GM23338 (cell line): ENCODE measurements around a stretch of chr2.

- PRO-cap = no peak
- RAMPAGE, long total RNA = no peak
Measured at GRCh38 chr2:100213683-100213991, 71.2 kb upstream of the AFF3 start.

- PRO-cap = no peak
- RAMPAGE, long total RNA = no peak
Measured at GRCh38 chr2:100277861-100278293, 44.4 kb downstream of the LONRF2 start.

GRCh38 chr2:100395196-100395745, 22.2 kb downstream of the CHST10 start:
- PRO-cap = no peak
- RAMPAGE, long total RNA = no peak

DNA sequence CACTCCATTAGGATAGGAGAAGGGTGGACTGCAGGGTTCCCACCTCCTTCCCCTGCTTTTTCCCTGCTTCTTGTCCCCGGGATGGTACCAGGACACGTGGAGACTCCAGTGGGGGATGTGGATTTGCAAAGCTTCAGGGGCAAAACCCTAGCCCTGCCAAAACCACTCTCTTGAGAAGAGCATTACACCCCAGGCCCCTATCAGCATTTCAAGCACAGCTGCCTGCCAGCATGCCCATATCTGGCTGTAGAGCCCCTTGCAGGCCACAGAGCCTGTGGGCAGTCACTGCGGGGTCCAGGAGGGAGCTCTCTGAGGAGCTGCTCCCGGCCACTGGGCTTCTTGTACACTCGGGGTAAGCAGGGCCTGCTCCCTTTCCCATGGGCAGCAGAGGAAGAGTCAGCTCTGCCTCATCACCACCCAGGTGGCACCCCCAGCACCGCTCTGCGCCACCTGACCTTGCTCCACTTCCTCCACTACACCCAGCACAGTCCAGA, 7.5 kb downstream of the CHST10 start:
- PRO-cap = unidirectional peak, plus-strand start at position 266 of the sequence
- RAMPAGE, long total RNA = no peak

DNA sequence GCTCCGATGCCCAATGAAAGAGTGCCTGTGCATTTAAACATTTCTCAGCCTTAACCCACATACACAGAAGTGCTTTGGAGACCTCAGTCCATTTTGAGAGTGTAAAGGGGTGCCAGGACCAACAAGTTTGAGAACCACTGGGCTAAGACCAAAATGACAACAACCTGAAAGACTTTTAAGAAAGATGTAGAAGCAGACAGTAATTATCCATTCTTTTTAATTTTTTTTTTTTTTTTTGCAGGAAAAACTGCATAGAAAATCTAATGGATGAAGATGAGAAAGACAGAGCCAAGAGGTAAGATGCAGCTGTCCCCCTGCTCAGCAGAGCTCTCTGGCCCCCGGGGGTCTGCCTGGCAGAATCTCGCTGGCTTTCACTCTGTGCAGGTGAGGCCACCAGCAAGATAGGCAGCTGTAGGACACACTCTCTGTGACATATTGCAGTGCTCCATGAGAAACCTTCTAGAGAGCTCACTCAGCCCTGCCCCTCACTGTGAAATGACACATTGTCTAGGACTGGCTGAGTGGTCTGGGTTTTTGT, 84.6 kb downstream of the NPAS2 start:
- PRO-cap = no peak
- RAMPAGE, long total RNA = no peak

DNA sequence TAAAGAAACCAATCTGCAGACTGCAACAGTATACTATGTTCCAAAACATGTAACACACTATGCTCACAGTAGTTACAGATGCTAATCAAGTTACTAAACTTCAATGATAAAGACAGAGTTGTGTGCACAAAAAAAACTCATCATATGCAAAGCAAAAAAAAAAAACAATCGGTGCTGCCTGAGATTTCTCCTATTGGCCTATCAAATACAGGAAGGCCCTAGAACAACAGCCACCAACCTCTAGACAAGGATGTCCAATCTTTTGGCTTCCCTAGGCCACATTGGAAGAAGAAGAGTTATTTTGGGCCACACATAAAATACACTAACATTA, 64.8 kb downstream of the TBC1D8 start:
- PRO-cap = no peak
- RAMPAGE, long total RNA = no peak

- PRO-cap = no peak
- RAMPAGE, long total RNA = no peak
Measured at GRCh38 chr2:101253781-101254393, 1.2 kb downstream of the CNOT11 start.

GRCh38 chr2:101516953-101517876, 42.3 kb upstream of the RFX8 start:
- PRO-cap = no peak
- RAMPAGE, long total RNA = no peak

DNA sequence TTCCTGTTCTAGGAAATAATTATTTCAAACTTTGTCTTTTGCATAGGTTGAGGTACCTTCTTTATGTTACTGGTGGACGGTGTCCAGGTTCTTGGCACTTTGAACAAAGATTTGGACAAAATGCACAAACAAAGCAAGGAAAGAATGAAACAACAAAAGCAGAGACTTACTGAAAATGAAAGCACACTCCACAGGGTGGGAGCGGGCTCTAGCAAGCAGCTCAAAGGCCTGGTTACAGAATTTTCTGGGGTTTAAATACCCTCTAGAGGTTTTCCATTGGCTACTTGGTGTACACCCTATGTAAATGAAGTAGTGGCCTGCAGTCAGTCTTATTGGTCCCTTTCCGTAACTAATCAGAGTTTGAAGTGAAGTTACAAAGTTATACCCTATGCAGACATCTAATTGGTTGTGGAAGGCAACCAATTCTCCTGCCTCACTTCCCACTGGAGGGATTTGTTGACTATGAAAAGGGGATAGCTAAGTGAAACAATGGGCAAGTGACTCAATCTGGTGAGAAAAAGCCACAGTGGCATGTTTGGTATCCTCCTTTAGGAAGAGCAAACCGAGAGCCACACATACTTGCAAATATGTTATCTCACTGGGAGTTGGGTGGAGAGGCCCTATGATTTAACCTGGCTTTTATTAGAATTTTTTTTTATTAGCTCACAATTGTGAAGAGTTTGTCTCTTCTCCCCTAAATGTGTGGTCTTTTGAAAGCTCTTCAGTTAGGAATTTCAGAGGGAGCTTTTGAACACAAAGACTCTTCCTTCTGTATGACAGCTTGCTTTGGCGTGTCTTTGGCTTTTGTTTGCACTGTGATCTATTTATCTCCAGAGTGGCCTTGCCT, 69.4 kb downstream of the MAP4K4 start:
- PRO-cap = unidirectional peak, minus-strand start at position 228 of the sequence
- RAMPAGE, long total RNA = no peak

DNA sequence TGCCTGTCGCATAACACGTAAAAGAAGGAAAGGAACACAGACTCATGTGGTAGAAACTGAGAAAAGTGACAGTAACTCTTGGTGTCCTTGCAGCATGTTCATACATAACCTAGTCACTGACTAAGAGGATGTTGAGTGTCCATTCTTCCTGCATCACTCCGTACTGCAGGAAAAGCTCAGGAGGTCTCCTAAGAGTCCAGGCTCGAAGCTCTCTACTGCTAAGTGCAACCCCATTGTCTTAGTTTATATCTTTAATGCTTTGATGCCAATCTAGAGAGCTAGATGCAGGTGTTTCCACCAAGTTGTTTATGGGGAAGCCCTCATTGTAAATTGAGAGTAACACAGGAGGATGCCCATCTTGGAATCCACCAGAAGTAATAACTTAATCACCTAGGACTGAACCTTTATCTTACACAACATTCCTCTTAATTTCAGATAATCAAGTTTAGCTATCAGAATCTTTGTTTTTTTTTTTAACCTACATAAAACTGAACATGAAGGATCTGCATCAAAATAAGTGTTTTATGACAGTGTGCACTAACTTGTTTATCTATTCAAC, 91.0 kb upstream of the IL1R2 start:
- PRO-cap = no peak
- RAMPAGE, long total RNA = no peak

DNA sequence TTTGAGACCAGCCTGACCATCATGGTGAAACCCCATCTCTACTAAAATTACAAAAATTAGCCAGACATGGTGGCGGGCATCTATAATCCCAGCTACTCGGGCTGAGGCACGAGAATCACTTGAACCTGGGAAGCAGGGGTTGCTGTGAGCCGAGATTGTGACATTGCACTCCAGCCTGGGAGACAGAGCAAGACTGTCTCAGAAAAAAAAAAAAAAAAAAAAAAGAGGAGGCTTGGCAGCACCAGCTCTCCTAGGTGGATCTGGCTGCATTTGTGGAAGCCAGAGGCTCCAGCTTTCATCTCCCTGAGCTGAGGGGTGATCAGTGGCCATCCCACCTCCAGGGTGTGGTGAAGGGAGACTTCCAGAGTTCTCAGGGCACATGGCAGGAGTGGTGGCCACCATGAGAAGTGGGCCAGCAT, 38.7 kb upstream of the IL1R1 start:
- PRO-cap = no peak
- RAMPAGE, long total RNA = no peak

- PRO-cap = no peak
- RAMPAGE, long total RNA = no peak
Measured at GRCh38 chr2:102111511-102112142, 30.9 kb upstream of the IL1R1 start.

- PRO-cap = unidirectional peak, plus-strand start at chr2:102142398
- RAMPAGE, long total RNA = no peak
Measured at GRCh38 chr2:102142187-102142589, 358 bp upstream of the IL1R1 start.

DNA sequence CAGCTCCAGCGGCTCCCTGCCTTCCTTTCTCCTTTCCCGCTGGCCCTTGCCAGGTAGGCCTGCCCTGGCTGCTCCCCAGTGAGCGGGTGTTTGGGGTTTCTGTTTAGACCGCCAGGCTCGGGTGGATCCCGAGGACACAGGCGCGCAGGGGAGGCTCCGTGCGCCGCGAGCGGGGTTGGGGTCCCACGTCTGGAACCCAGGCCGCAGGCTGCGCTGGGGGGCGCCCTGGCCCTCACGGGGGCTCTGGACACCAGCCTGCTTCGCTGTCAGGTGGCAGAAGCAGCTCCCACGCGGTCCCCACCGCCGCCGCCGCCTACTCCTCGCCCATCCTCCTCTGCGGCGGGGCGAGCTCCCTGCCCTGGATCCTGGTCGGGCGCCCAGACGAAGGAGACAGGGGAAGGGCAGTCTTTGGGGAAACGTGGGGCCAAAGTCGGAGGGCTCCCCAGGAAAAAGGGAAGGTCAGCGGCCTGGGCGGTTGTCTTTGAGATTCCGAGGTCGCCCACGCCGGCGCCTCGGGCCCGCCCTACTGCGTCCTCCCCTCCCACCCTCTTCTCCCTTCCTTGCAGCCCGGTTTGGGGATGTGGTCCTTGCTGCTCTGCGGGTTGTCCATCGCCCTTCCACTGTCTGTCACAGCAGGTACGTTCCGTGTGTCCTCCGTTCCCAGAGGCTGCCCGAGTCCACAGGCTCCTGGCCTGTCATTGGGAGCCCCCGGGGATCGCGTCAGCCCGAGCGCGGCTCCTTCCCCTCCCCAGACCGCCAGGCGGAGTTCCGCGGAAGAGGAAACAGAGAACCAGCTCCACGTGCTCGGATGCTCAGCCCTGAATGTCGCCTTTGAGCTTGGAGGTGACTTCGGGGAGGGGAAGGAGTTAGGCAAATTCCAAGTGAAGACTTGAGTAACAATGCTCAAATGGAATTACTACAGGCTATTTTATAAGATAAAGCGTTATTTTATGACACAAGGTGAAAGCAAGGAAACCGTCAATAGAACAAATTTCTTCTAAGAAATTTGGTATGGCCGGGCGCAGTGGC, 781 bp downstream of the IL1RL2 start:
- PRO-cap = no peak
- RAMPAGE, long total RNA = no peak

DNA sequence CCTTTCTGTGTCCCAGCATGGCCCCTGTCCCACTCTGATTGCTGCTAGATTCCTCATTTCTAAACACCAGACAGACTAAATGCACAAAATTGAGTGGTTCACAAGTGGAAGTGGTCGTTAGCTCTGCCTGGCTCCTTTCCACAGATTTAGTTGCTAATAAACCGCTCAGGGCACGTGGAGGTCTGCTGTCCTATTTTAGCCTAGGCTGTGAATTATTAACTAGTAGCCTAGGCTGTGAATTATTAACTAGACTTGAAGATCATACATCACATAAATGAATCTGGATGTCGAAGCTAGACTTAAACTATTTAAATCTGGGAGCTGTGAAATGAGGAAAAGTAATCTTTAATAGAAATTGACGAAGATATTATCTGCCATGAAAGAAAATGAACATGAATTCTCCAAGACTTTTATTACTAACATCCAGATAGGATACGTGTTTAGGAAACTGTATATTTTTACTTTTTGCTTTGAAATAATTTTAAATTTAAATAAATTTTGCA, 3.7 kb downstream of the IL1RL2 start:
- PRO-cap = no peak
- RAMPAGE, long total RNA = no peak

DNA sequence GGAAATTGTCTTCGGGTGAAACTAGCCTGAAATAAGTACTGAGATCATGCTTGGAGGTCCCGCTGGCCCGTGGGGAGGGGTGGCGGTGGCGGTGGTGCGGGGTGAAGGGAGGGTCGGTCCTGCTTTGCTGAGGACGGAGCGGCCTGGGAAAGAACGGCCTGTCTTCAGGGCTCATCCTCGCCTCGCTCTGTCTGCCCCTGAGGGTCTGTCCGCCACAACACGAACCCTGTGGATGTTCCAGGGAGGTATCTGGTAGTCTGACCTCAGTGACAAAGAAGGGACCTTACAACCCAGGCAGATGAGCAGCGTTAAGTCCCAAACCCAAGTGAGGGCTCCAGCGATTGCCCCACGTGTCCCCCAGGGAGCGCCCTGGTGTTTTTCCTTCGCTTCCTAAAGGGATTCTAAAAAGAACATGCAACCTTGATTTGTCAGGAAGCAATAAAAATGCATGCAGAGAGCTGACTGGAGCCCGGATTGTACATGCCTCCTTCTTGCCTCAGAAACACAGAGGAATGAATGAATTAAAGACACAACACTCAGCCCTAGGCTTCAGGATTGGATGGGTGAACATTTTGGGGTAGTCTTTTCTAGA, 58.9 kb downstream of the IL1RL2 start:
- PRO-cap = no peak
- RAMPAGE, long total RNA = no peak

- PRO-cap = no peak
- RAMPAGE, long total RNA = no peak
Measured at GRCh38 chr2:102476366-102476791, 3.4 kb downstream of the SLC9A4 start.

- PRO-cap = no peak
- RAMPAGE, long total RNA = no peak
Measured at GRCh38 chr2:102606207-102606673, 13.1 kb upstream of the SLC9A2 start.

DNA sequence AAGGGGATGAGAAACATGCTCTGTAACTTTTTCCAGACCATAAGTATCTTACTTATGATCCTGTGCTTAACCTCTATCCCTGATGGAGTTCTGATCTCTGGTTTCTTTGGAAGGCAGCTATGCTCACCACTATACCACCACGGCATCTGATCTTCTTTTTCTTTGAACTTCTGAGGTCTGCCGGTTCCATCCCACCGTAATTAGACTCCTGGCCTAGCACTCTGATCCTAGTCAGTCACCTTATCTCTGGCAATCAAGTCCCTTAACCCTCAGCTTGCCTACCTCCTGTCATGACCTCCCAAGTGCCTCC, 12.8 kb downstream of the MFSD9 start:
- PRO-cap = unidirectional peak, minus-strand start at position 138 of the sequence
- RAMPAGE, long total RNA = no peak

GRCh38 chr2:102735676-102736057, 1.0 kb downstream of the MFSD9 start:
- PRO-cap = bidirectional peak, plus-strand start at chr2:102735862, minus-strand start at chr2:102735872
- RAMPAGE, long total RNA = no peak